H4 (cell line): ENCODE results near the gene TPM1.

DNA sequence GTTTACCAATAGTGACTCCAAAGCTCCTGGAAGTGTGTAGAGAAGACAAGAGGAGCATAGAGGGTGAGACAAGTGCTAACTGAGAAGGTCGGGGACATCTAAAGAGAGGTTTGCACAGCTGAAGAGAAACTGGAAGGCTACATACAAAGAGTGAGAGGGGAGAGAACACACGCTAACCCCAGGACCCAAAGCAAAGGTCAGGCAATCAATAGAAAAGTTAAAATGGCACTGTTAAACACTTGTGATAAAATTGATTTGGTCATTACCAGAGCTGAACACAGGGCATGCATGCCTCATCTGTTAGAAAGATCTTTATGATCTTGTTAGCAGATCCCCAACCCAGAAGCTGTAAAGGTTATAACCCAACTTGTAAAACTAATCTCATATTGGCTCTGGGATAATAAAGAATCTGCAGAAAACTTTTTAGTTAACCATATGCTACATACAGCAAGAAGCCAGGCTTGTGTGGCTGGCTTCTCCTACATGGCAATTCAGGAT, 212.6 kb upstream of the ICE2 start:
- RAMPAGE, long total RNA, result no peak

DNA sequence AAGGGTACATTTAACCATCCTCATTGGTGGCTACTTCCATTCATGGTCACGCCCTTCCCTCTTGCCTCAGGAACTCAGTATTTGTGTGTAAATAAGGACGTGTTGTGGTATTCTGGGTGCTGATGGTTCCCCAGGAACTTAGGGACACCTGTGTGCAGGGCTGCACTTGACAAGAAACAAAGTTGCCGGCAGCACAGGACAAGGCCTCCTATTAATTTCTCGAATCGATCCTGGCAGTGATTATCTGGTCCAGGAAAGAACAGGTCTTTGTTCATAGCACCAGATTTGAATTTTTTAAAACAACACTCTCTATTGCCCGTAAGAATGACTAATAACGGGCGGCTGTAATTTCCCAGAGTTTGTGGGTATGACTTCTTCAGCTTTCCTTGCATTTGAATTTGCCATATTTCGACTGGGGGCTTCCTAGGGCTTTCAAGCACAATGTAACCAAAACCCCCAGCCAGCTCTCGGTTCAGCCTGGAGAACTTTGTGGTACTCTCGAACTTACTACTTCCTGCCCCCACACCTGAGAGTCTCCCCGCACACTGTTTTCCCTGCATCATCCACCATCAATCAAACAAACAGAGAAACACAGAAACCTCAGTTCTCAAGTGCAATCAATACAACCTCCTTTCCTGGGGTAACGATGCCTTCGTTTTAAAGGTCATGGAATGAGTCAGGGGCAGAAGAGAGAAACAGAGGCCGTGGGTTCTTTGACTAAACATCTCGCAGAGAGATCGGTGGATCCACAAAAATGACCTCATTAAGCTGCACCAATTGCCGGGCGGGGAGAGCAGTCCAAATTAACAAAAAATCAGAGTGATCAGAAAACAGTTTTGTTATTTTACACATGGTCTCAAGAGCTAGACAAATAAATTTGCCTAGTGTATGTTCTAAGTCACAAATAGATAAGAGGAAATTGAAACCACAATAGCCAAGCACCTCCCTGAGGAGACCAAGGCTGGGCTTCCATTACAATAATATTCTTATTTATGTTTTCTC, 241.8 kb upstream of the ICE2 start:
- RAMPAGE, long total RNA, result no peak

- RAMPAGE, long total RNA, result no peak
Measured at GRCh38 chr15:60916018-60916591, 313.0 kb downstream of the RORA start.

DNA sequence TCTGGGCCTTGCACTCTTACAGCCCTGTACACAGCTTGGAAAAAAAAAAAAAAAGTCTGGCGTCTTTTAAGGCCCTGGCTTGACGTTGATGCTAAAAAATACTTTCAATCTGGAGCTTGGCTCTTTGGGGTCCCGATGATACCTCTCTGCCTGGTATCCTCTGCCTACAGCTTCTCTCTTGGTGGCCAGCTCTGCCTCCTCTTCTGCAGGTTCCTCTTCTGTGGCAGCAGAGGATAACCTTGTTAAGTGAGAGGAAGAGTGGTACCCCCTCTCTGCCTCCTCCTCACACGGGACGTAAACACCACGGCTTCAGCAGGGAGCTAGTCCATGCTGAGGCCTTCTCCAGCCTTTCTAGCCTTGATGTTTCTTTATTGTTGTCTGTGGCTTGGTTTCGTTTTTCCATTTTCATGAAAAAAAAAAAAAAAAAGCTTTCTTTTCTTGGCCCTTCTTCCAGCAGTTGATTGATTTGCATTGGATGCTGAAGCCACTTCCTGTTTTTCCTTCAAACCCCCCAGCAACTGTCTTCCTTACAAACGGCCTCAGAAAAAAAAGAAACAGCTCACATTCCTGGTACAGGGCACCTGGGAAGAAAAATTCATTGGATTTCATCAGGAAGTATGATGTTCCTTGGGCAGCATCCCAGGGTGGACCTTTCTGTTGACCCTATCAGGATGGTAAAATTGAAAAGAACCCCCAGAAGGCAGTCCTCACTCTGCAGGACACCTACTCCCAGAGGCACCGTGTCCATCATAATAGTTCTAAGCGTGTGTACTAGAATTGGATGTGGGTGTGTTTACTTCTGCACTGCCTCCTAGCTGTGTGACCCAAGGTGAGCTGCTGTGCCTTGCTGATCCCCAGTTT, 59.6 kb downstream of the RORA start:
- RAMPAGE, long total RNA, result no peak

GRCh38 chr15:62060944-62061344, 697 bp upstream of the VPS13C start:
- RAMPAGE, long total RNA, result no peak

DNA sequence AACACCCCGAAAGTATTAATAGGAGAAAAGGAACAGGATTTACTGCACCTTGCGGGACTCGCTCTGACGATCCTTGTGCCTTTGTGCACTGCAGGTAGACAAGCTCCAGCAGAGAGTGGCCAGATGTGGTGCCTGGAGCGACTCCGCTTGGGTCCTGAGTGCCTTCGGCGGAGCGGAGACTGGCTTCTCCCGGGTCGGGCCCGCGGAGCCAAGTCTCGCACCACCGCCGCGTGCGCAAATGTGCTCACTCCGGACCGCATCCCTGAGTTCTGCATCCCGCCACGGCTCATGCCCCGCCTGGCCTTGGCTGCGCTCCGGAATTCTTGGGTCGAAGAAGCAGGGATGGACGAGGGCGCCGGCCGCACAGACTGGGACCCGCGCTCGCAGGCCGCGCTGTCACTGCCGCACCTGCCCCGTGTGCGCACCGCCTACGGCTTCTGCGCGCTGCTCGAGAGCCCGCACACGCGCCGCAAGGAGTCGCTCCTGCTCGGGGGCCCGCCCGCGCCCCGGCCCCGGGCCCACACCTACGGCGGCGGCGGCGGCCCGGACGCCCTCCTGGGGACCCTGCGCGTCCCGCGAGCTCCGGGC, 808 bp downstream of the C2CD4A start:
- RAMPAGE, long total RNA, result no peak

DNA sequence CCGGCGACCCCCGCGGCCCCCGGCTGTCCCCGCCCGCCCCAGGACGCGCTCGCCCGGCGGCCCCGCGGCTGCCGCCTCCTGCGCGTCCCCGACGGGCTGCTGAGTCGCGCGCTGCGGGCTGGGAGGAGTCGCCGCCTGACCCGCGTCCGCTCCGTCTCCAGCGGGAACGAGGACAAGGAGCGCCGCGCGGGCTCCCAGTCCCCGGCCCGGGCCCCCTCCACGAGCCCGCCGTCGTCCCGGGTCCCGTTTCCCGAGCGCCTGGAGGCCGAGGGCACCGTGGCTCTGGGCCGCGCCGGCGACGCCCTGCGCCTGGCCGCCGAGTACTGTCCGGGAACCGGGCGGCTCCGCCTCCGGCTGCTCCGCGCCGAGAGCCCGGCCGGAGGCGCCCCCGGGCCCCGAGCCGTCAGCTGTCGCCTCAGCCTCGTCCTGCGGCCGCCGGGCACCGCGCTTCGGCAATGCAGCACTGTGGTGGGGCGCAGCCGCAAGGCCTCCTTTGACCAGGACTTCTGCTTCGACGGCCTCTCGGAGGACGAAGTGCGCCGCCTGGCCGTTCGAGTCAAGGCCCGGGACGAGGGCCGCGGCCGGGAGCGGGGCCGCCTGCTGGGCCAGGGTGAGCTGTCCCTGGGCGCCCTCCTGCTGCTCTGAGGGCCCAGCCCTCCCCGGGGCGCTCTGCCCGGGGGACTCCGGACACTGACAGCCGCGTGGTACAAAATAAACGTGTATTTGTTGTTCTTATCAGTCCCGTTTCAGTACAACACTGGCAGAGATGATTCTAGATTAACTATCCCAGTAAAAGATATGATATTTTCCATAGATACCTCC, 1.5 kb downstream of the C2CD4A start:
- RAMPAGE, long total RNA, result no peak

- RAMPAGE, long total RNA, result no peak
Measured at GRCh38 chr15:62150479-62150887, 14.6 kb downstream of the C2CD4B start.

- RAMPAGE, long total RNA, result no peak
Measured at GRCh38 chr15:62302223-62302670, 88.1 kb upstream of the TLN2 start.

GRCh38 chr15:62455651-62456049, 65.3 kb downstream of the TLN2 start:
- RAMPAGE, long total RNA, result no peak

DNA sequence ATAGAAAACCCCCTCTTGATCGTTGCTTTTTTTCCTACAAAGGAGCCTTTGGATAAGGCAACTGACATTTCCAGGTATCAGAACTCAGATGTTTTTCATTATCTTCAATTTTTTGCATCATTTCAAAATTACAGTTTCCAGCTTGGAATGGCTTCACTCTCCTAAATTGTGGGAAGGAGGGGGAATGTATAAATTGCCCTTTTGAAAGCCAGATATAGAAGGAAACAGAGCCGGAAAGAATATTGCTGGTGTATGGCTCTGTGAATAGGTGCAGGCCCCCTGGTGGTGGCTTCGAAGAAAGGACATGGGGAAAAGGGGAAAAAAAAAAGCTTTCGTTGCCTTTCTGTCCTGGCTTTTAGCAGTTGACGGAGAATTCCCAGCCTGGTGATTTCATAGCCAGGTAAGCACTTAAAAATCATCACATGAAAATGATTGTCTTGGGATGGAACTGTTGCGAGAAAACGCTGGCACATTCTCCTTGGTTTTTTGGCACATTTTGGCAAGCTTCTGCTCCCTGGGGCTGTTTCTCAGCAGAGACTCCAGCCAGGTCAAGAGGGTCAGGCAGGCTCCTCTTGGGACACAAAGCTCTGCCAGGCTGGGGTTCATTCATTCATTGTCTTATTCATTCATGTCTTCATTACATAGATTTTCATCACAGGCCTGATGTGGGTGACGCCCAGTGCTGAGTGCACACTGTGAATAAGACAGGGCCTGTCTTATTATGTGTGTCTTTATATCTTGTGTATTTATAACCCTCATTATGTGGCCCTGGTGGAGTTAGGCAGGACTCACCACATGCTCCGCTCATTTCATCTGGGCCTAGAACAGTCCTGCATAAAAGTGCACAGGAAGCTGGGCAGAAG, 300.0 kb upstream of the TPM1 start:
- RAMPAGE, long total RNA, result no peak

DNA sequence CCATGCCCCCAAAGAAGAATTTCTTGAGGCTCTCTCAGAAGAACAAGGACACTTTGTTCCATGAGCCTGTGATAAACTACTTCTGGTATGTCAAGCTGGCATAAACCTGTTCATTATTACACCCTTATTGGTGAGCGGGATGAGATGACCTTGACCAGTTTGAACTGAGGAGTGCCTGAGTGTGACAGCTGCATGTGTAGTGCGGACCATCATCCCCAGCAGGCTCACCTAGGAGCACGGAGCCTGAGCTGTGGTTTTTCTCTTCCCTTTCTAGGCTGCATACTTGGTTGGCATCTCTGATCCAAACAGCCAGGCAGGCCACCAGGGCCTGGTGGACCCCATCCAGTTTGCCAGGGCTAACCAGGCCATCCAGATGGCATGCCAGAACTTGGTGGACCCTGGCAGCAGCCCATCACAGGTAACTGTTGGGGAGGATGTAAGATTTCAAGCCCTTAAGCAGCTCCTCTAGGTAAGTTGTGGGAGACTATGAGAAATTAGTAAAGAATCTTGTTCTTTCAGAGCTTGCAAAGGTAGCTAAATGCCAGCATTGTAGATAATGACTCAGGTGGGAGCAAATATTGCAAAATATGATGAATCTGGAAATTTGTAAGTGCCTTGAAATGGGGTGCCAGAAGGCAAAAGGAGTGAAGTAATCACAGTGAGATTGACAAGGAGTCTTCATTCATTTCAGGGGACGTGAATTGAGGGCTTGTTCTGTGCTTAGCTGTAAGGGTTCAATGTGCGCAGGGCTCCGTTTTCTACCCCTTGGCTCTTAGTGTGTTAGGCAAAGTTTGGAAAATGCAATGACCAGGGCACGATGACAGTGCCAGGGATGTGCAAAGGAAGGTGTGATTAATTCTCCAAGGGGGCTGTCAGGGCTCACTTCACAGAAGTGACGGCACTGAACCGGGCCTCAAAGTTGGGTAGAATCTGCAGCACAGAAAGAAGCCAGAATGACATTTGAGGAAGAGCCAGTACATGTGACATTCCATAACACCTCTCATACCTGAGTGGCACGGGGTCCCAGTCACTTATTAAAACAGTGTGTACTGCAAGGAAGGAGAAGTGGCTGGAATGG, 288.7 kb upstream of the TPM1 start:
- RAMPAGE, long total RNA, result no peak

DNA sequence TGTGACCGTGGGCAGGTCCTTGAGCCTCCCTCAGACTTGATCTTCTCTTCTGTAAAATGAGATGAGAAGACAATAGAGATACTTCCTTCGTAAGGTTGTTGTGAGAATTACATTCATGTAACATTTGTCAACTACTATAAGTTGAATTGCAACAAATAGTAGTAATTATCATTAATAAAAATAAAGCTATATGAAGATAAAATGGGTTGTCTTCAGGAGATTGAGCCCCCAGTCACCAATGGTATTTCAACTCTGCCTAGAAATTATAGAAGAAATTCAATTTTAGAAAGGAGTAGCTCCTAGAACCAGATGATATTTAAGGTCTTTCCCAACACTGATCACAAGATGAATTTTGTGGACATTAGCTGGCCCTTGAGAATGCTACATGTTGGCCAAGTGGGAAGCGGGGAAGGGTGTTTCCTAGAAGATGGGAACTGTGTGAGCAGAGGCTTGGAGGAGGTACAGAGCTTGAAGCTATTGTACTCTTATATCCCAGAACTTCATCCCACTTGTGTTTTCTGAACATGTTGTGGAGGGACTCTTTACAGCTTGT, 152.9 kb upstream of the TPM1 start:
- RAMPAGE, long total RNA, result no peak

DNA sequence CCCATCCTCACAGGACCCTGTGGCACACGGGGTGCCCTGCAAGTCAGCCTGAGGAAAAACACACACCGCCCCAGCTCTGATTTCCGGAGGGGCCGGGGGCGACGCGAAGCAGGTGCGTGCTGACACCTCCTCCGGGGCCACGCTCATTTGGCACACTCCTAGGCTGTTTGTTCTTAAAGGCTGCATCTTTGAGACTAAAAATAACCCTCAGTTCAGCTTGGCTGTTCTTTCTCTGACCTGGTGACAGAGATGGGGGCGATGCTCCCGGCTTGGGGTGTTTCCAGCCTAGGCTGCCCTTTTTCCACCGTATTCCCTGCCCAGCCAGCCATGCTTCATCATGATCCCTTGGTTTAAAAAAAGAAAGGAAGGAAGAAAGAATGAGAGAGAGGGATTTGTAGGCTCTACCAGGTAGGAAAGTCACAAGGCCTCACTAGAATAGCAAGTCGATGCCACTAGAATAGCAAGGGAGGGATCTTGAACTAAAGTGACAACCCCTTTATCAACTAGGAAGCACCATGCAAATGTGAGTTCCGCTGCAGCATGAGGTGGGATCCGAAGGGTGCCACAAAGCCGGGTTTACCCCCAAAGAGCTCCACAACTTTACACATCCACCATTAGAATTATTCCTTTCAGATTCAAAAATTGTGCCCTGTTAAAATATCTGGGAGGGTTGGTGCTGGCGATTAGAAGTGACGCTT, 141.3 kb upstream of the TPM1 start:
- RAMPAGE, long total RNA, result no peak

- RAMPAGE, long total RNA, result no peak
Measured at GRCh38 chr15:62938717-62939117, 103.8 kb upstream of the TPM1 start.

DNA sequence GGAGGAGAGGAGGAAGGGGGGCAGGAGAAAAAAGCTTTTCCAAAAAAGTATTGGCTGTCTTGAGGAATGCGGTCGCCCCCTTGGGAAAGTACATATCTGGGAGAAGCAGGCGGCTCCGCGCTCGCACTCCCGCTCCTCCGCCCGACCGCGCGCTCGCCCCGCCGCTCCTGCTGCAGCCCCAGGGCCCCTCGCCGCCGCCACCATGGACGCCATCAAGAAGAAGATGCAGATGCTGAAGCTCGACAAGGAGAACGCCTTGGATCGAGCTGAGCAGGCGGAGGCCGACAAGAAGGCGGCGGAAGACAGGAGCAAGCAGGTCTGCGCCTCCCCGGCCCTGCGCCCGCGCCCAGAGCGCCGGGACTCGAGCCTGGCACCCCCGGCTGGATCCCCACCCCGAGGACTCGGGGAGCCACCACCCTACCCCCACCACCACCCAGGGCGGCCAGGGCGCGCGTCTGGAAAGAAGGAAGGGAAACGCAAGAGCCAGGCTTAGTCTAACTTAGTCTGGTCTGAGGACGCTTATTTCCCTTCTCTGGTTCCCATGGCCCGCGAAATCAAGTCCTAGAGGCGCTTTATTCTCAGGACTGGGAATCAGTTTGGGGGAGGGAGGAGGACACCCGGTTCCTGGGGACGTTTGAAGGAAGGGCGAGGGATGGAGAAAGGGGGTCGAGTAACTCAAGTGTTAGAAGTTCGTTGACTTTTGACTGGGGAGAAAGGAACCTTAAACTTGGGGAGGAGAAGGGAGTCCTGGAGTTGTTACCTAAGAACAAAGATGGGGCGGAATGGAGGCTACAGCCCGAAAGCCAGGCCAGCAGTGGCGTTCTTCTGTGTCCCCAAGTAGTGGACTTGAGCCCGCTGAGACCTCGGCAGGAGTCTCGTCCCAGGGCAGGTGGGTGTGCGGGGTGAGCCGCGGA, at the start of gene TPM1:
Gene TPM1, plus strand, starts transcription at position 120 of the 914 bp plus-strand sequence.
- RAMPAGE, long total RNA, result start-site peak on the plus strand centred at position 122 of the sequence, 7 bp wide, 746 reads

GRCh38 chr15:63054889-63055583, 12.5 kb downstream of the TPM1 start:
- RAMPAGE, long total RNA, result no peak

DNA sequence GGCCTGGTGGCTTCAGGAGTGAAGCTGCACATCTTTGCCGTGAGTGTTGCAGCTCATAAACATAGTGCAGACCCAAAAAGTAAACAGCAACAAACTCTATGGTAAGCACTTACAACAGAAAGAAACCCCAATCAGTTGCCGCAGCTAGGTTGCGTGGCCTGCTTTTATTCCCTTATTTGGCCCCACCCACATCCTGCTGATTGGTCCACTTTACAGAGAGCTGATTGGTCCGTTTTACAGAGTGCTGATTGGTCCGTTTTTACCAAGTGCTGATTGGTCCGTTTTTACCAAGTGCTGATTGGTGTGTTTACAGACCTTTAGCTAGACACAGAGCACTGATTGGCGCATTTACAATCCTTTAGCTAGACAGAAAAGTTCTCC, 16.3 kb upstream of the LACTB start:
- RAMPAGE, long total RNA, result no peak

- RAMPAGE, long total RNA, result no peak
Measured at GRCh38 chr15:63127171-63127863, 5.7 kb downstream of the LACTB start.

DNA sequence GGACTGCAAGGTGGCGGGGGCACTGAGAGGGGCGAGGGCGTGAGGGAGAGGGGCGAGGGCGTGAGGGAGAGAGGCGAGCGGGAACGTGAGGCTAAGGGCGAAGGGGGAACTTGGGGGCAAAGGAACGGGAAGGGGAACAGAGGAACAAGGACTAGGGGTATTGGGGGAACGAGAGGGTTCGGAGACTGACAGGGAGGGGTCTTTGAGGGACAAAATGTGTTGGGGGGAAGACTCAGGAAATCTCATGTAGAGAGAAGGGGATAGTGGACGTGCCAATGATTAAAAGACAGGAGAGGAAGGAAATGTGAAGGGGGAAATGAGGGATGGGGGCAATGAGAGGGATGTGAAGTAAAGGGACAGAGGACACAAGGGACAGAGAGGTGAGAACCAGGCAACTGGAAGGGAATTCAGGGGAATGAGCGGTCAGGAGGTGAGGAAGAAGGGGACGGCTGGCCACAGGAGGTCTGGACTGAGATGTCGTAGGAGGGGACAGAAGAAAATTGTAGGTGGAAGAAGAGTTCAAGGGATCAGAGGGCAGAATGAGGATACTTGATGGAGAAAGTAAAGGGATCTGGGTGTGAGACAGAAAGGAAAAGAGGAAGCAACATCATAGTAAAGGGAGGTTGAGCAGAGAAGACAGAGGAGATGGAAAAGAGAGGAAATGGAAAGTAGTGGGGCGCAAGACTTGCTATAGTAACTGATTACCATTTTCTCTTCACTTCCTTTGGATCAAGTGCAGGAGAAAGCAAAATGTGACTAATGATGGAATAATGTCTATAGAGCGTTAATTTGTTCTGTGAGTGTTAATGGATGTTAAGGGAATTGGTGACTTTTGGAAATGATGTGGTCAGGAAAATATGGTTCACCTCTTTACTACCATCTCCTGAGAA, 695 bp downstream of the RAB8B start:
- RAMPAGE, long total RNA, result no peak